Left lobe of liver (tissue), 1 donor: ENCODE data around the gene SP140L.

DNA sequence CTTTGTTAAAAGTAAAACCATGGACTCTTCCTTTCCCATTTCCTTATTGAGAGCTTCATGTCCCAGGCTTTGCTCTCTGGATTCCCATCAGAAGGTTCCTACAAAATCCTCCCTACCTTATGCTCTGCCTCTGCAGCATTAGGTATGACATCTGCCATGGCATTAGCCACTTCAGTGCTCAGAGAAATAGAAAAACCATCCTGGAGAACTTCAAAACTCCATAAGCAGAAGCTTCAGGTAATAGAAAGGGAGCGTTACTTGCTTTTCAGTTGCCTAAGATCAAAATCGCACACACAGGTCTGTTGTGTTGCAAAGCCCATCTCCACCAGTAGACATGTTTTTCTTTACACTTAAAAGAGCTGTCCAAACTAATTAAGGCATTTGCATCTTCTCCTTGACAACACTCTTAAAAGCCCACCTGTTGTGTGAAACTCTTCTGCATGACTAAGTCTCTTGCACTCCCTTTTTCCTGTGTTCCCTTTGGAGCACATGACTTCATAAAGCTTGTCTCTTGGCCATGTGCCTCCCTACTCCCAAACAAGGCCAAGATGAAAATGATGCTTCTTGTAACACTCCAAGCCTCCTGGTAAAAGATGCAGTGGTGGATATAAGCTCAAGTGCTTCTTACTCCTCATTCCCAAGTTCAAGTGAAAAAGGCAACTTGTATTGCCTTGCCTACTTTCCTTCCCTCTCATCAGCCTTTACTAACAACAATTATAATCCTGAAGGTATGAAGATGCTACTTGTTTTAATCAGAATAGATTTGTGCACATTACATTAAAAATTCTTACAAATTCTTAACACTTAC lies 26.1 kb downstream of the PID1 start:
- PRO-cap, result no peak

DNA sequence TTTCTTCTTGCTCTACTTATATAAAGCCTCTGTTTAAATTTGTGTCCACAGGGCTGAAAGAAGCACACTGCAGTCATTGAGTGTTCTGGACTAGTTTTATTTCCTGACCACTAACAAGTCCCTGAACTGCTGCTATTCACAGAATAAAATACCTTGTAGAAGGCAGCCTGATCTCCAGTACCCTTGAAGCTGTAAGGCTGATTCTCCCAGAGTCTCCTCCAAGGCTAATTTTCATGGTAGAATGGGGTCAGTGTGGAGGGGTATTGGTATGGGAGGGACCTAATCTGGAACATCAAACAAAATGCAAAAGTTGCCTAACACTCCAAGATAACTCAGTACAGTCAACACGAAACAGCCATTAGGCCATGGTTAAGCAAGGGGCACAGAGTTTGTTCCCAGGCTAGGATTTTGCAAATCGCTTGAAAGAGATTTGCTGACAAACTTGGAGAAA lies 5.5 kb downstream of the PID1 start:
- PRO-cap, result bidirectional peak, plus-strand start at position 358 of the sequence, minus-strand start at position 303 of the sequence

DNA sequence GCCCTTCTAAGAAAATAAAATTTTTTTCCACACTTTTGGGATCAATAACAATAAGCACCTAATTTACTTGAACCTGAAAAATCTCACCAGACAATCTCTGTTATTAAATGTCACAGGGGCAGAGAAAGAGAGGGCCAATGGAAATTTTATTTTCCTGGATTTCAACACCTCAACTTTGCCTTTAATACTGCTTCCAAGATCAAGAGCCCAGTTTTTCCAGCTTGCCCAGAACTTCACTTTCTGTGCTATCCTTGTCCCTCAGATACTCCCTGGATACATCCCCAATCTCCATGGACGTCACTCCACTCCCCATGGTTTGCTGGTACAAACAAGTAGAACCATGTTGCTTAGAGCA lies 29.2 kb upstream of the PID1 start:
- PRO-cap, result no peak

DNA sequence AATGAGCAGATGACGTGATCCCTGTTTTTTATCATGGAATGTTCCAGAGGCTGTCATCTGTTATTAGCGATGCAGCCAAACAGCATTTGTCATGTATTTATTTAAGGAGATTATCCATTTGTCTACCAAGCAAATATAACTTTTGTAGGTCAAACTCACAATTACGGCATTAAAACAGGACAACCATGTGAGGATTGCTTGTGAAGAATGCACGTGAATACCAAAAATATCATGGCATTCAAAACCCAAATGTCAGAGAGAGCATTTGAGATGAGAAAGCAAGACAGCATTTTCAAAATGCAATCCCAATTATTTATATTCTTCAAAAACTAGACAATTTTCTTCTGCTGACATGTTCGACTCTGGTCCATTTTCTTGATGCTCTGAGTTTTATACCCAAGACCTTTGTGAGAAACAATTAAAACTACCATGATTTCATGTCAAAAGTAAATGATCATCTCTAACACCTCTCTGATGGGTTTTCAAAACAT lies 141.3 kb downstream of the DNER start:
- PRO-cap, result no peak

- PRO-cap, result no peak
These were observed 77.5 kb upstream of the DNER start for GRCh38 chr2:229791699-229792475.

GRCh38 chr2:230205049-230205574 lies 14.7 kb downstream of the SP110 start:
- PRO-cap, result no peak

DNA sequence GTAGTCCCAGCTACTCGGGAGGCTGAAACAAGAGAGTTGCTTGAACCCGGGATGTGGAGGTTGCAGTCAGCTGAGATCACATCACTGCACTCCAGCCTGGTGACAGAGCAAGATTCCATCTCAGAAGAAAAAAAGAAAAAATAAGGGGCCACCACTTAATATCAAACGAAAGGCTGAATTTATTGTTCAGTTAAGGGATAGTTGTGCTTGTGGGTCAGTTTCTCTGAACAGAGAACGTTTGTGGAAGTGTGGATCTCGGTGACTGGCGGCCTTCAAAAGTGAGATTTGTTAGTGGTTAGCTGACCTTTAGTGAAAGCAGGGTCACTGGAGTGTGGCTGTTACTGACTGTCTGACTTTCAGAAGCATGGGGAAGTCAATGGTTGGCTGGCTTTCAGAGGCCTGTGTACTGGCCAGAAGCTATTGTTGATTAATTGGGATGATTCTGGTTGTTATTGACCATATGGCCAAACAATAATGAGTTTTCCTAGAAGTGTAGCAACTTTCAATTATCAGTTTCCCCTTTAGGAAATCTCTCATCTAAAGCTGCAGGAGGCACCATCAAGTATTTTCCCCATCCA lies 32.2 kb downstream of the SP140 start:
- PRO-cap, result no peak

DNA sequence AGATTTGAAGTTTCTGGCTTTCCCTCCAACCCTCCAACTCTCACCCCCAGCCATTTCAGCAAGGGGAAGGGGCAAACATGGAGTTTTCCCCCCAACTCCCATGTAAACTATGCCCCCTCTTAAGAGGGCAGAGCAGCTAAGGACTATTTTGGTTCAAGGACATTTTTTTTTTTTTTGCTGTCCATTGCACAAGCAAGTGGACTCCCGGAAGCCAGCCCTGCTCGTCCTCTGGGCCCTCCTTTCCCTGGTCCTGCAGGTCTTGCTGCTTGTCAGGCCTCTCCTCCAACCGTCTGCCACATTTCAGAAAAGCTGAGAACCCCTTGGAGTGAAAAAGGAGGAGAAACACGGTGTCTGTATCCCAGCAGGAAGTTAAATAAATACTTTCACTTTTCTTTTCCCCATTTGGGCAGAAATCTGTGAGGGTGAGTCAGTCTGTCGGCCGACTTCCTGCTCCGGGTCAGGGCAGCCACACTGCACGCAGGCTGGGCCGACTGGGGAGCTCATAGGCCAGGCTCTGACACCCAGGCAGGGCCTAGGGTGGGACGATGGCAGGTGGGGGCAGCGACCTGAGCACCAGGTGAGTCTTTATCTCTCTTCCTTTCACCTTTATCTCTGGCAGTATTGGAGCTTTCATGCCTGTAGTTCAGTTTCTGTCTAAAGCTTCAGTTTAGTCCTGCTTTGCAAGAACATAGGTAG lies at the start of gene SP140L:
Gene SP140L (plus strand): TSS at position 469 of the 696 bp plus-strand sequence.
- PRO-cap, result bidirectional peak, plus-strand start at position 517 of the sequence, minus-strand start at position 375 of the sequence

- PRO-cap, result no peak
These were observed 17.2 kb upstream of the SP100 start for GRCh38 chr2:230398694-230399388.

- PRO-cap, result no peak
These were observed 23.7 kb downstream of the SP100 start for GRCh38 chr2:230439667-230440083.

- PRO-cap, result no peak
These were observed 36.3 kb downstream of the SP100 start for GRCh38 chr2:230452271-230452781.

GRCh38 chr2:230737696-230738199 lies 25.1 kb downstream of the CAB39 start:
- PRO-cap, result no peak

DNA sequence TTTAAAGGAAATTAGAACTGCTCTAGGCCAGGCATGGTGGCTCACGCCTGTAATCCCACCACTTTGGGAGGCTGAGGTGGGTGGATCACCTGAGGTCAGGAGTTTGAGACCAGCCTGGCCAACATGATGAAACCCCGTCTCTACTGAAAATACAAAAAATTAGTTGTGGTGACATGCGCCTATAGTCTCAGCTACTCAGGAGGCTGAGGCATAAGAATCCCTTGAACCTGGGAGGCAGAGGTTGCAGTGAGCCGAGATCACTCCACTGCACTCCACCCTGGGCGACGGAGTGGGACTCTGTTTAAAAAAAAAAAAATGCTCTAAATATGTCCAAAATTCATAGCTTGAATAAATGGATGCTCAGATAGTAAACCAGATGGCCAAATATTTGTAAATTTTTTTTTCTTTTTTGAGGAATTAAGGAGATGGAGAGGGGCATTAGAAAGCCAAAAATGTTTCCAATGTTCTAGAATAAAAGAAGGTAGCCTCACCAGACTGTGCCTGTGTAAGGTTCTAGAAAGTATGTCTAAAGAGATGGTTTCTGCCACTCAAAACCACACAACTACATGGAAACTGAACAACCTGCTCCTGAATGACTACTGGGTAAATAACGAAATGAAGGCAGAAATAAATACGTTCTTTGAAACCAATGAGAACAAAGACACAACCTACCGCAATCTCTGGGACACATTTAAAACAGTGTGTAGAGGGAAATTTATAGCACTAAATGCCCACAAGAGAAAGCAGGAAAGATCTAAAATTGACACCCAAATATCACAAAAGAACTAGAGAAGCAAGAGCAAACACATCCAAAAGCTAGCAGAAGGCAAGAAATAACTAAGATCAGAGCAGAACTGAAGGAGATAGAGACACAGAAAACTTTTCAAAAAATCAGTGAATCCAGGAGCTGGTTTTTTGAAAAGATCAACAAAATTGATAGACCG lies 62.9 kb upstream of the ITM2C start:
- PRO-cap, result no peak

- PRO-cap, result no peak
These were observed 14.7 kb downstream of the ITM2C start for GRCh38 chr2:230879290-230879911.

GRCh38 chr2:230886720-230887280 lies 22.1 kb downstream of the ITM2C start:
- PRO-cap, result no peak

- PRO-cap, result no peak
These were observed 7.6 kb upstream of the GPR55 start for GRCh38 chr2:230932469-230933128.

DNA sequence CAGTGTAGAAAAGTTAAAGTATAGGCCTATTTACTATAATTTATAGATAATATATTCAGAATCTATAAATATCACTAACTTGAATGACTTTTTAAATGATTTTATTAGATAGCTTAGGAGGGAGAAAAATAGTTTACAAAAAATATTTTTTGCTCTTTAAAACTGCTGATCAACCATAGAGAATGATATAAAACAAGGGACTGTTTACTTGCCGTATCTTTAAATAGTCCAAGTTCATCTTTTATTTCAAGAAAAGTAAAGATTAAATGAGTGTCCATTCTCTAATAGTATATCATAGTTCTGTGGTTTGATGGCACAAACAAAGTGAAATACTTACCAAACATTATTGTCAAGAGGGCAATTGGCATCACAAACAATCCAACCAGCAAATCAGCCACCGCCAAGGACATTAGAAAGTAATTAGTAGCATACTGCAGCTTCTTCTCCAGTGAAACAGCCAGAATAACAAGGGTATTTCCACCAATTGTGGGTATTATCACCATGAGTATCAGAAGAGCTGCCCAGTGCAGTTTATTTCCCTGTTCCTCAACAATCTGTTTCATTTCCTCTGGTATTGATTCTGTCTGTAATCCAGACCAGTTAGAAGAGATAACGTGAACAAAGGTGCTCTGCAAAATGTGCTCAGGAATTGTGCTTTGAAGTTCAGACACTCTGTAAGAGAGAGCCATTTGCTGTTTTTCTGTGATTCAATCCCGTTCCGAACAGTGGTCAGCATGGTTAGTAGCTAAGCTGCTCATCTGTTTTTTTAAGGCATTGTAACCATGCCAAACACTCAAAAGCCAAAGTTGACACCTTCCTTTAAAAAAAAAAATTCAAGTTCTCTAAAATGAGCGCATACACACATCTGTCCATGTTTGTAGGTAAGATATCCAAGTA lies 1.5 kb downstream of the HTR2B start:
- PRO-cap, result no peak

DNA sequence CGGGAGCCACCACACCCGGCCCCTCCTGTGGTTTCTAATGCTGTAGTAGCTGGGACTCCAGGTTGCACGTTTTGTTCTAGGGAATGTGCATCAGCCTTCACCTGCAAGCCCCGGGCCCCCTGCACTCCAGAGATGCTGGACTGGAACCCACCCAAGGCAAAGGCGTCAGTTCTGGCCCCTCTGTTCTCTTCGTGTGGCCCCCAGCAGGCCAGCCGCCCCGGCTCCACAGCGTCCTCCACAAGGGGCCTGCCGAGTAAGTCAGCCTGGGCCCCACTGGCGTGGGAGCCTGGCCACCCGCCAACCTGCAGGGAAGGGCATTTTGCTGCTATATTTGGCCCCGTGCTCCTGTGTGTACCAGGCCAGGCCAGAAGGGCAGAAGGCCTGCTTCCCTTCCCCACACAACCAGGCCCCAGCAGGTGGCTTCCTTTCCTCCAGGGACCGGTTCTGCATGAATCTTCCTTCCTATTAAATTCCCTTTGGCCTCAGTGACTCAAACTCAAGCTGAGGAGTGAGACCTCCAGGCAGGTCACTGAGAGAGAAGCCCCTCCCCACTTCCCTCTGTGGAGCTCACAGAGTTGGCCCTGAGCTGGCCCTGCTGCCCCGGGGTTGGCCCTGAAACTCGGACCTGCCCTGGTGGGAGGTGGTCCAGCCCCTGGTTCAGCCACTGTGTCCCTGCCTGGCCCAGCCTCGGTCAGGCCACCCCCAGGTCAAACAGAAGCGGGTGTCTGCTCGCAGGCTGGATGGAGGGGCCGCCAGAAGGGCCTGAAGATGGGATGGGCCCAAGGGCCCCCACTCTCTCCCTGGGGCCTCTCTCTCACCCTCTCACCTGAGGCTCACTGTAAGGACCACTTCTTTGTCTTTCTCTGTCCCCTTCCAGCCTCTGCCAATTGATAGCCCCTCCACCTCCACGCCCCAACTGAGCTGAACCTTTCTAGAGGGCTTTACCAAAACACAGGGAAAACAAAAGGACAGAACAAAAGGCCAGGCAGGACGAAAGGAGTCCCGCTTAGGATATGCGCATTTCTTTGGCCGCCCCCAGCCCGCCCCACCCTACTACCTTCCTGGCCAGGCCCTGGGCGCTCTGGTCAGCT lies 25.3 kb upstream of the B3GNT7 start:
- PRO-cap, result no peak

DNA sequence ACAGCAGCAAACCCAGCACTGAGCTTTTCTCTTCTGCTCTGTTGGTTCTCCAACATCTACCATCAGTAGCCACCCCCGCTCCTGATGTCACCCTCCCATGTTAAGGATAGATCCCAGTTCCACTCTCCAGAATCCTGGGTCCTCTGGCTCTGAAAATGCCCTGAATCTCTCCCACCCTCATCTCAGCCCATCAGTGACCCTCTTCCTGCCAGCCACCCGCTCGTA lies 13.0 kb upstream of the B3GNT7 start:
- PRO-cap, result no peak

DNA sequence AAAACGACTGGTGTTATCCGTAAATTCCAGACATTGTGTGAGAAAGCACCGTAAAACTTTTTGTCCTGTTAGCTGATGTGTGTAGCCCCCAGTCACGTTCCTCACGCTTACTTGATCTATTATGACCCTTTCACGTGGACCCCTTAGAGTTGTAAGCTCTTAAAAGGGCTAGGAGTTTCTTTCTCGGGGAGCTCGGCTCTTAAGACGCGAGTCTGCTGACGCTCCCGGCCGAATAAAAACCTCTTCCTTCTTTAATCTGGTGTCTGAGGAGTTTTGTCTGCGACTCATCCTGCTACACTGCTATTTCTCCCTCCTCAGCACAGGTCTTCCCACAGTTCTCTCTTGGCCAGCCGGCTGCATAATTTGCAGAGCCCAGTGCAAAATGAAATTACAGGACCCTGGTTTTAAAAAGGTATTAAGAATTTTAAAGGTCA lies 13.1 kb downstream of the B3GNT7 start:
- PRO-cap, result no peak